ENCODE data around the gene ABTB2.

DNA sequence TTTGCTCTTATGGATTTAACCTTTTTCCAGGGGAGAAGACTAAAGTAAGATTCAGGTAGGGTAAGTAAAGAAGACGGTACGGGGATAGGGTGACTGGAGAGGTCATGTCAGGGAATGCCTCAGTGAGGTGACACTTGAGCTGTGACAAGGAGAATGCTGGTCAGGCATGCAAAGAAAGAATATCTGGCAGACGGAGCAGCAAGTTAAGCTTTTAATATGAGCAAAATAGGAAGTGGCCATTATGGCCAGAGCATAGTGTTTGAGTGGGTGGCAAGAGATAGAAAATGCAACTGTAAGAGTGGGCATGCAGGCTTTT lies 17.5 kb upstream of the KIAA1549L start:
- PRO-cap, result no peak

- PRO-cap, result no peak
These were observed 995 bp downstream of the C11orf91 start for GRCh38 chr11:33699592-33700069.

DNA sequence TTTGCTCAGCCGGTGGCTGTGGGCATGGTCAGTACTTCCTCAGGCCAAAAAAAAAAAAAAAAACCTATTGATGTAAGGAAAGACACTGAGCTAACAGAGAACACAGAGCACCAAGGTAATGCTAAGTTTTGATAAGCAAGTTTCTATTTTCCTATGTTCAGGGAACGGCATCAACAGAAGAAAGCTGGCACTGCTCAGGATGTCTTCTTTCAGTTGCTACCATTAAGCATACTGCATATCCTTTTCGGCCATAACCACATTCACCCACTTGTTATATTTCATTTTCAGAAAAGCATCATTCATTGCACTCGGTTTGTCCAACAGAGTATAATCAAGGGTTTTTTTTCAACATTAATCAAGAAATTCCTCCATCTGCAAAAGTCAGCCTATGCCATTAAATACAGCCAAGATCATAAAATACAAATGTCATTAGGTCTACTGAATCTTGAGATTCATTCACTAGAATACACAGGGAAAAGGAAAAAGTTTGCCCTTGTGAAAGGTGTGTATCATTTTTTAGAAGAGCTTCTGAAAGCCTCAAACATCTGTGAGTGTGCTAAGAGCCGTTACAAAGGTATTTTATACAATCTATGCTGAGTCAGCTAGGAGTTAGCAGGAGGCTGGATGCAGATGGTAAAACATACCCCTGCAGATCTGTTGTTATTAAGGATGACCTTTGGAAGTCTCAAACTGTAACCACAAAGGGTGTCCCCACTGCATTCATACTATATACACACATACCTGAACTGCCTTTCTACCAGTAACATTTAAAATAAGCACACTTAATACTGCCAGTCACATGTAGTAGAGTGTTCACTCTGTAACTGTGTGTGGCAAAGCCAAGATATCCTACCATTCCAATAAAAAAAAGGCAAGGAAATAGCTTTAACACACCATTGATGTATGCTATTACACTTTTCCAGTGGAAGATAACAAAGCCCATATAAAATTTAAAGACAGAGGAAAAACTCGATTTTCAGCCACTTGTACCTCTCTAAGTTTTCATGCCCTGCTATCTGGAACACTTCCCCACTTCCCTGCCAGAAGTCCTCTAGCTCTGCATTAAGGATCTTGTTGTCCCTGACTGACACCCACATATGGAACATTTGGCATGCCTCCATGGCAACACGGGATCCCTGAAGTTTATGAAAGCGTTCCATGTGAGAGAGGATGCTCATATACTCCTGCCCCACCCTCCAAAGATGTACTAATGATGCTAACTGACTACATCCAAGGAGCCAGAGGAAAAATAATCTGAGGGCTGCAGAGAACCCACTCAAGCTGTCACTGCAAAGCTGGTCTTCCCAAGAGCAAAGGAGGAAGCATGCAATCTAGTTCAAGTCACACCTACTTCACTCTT lies 8.4 kb upstream of the C11orf91 start:
- PRO-cap, result no peak

GRCh38 chr11:33733821-33734932 lies 2.0 kb downstream of the CD59 start:
- PRO-cap, result bidirectional peak, plus-strand start at chr11:33734274, minus-strand start at chr11:33734146; bidirectional peak, plus-strand start at chr11:33734578, minus-strand start at chr11:33734481

- PRO-cap, result no peak
These were observed 10.0 kb downstream of the LMO2 start for GRCh38 chr11:33881697-33882466.

DNA sequence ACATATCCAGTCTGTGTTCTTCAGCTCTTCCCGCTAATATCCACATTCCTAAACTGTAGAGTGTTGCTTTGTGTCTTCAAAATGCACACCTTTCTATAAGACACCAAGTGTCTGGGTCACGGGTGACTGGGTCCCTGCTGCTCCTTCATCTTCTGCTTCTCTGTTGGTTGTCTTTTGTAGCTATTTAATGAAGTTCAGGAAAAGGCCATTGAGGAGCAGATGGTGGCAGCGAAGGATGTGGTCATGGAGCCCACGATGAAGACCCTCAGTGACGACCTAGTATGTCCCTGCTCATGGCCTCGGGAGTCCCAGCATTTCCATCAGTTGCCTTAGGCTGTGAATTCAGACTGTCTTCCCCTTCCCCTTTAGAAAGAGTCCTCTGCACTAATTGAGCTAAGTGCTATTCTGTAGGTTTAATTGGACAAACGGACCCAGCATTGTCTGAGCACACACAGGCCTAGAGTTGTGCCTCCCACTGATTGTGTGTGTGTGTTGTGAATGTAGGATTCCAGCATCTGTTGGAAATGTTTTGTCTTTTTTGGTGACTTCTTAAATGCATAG lies 36.2 kb downstream of the NAT10 start:
- PRO-cap, result no peak

GRCh38 chr11:34357558-34358124 lies at the start of gene ABTB2:
Gene ABTB2 (minus strand): TSS chr11:34358010.
- PRO-cap, result bidirectional peak, plus-strand start at chr11:34358191, minus-strand start at chr11:34357998

- PRO-cap, result no peak
These were observed 11.4 kb upstream of the CAT start for GRCh38 chr11:34427105-34427912.

- PRO-cap, result no peak
These were observed 140.7 kb downstream of the APIP start for GRCh38 chr11:34775399-34775870.

GRCh38 chr11:35087762-35088568 lies 51.0 kb upstream of the CD44 start:
- PRO-cap, result no peak

DNA sequence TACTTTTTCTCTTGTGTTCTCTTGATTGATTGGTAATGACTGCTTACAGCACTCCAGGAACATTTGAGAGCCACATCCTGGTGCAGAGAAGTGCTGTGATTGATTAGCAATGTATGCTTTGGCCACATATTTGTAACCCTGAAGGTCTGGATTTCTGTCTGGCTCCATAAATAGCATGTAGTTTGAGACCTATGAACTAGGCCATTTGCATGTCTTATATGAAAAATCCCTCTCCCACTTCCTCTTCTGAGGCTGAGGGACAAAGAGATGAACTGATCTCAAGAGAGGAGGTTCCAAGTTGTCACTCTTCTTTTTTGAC lies 49.3 kb upstream of the CD44 start:
- PRO-cap, result unidirectional peak, plus-strand start at position 249 of the sequence

DNA sequence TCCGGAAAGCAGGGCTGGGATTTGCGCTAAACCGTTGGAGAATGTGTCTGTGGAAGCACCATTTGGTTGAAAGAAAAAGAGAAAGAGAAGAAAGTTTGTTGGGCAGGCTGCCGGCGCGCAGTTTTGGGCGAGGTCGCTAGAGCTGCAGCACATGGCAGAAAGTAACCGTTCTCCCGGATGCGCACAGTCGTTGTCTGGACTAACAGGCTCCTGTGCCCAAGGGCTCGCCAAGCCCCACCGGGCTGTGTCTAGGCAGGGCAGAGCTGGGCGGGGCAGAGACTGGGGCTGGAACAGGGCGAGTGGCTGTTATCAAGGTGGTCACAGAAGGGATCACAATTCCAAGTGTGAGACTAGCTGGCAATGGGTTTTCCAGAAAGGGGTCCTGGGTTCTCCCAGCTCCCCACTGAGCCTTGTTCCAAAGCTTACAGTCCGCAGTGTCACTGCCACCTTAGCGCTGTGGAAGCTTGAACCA lies 567 bp downstream of the CD44 start:
- PRO-cap, result bidirectional peak, plus-strand start at position 120 of the sequence, minus-strand start outside the sequence; bidirectional peak, plus-strand start at position 186 of the sequence, minus-strand start at position 192 of the sequence

DNA sequence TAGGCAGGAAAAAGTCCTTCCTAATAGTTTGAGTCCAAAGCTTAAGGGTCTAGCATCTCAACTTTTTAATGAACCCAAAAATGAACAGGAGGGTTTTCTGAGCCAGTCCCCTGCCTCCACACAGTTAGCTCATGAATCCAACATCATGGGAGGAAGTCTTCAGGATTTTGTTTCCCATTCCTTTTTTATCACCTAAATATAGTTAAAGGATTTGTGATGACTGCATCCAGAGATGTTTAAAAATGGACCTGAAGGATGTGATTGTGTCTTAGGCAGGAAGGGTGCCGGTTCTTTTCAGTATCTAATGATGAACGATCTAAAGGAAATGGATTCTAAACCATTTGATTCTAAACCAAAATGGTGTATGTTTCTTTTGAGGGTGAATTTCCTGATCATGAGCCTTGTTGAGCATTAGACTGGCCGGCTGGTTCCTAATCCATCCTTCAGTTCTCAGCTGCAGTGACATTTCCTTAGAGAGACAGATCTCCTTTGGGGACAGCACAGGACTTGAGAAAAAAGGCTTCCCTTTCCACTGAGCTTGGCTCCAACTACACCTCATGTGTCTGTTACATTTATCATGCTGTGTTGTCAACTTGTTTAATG lies 17.3 kb downstream of the CD44 start:
- PRO-cap, result no peak

DNA sequence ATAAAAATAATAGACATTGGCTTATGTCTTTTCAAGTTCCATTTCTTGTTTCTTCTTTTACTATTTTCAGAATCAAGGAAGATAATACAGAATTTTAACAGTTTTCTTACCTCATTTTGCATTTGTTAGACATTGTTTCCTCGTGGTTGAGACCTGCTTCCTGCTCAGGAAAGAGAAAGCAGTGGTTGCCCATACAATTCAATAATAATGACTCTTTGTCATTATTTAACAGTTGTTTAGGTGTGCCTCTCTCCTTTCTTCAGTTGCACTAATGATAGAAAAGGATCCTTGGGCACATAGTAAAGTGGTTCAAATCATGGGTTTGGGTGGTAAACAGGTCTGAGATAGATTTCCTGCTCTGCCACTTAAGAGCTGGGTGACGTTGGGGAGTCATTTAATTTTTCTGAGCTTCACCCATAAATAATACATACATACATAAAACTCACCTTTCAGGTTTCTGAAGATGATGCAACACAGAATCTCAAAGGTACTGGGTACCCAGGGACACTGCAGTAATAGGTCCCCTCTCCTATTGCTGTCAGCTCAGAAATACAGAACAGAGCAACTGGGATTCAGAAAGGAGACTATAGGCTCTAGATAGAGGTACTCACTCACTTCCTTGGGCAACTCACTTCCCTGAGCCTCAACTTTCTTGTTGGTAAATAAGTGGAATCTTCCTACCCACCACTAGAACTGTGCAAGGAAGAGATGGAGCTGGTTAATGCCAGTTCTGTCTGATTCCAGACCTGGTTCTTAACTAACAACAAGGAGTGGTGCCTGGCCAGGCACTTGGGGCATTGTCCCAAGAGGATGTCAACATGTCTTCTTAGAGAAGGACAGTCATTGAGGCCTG lies 34.8 kb downstream of the CD44 start:
- PRO-cap, result no peak

- PRO-cap, result no peak
These were observed 35.8 kb downstream of the CD44 start for GRCh38 chr11:35174653-35175267.

- PRO-cap, result no peak
These were observed 38.9 kb downstream of the CD44 start for GRCh38 chr11:35177889-35178263.

GRCh38 chr11:35230922-35231393 lies 92.0 kb downstream of the CD44 start:
- PRO-cap, result no peak

DNA sequence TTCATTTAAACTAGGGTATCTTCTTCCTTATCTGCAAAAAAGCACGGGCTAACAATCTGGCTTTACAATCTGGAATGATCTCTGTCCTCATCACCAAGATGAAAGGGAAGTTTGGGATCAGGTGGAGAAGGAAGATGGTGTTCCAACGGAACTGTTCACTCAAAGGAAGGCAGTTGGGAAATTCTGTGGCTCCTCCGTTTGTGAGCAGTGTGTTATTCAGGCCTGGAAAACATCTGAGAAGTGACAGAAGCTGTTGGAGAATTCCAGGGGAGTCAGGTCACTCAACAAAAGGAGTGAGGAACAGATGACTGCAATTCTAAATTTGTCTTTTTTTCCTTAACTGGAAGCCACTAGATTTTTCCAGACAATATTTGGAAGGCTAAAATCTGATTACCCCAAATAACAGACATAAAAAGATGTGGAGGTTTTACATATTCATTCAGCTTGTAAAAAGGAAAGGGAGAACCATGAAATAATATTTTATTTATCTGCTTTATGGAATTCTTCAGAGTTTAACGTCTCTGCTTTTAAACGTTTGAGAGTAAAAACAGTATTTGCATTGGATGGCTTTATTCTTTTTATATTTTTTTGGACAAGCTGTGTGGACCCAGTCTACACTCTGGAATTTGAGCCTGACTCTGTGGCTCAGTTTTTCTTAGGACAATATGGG lies 107.8 kb downstream of the CD44 start:
- PRO-cap, result no peak

DNA sequence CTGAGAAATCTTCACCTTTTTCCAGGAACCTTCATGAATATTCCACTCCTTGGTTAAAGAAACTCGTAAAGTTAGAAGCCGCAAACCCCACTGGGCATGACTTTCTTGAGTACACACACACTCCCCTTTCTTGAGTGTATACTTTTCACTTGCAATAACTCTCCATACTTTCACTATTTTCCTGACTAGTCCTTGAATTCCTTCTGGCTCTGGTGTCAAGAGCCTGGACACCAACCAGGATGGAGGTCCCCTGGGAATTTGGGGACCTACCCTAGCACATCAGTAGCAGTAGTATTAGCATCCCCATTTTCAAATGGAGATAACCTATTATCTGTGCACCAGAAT lies 76.0 kb downstream of the SLC1A2 start:
- PRO-cap, result no peak

DNA sequence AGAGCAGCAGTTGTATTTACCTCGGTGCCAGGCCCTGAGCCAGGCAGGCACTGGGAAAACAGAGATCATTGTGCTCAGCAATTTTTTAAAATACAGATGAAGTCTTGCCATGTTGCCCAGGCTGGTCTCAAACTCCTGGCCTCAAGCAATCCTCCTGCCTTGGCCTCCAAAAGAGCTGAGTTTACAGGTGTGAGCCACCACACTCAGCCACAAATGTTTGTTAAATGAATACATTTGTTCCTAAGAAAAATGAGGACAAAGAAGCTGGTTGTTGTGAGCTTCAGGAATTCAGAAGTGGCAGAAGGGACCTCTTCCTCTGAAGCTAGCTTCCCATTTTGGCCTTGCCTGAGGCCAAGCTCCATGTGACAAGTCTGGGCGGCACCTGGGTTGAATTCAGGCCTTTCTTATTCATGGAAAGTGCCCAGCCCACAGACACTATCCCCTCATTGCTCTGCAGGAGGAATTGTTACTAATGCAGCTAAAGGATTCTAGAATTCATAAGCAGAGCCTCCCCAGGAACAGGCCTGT lies 71.6 kb downstream of the SLC1A2 start:
- PRO-cap, result no peak

All from bronchial lymph node (tissue), 1 donor.